Testis (tissue), 5 donors: Measurements from ENCODE around the genes MICALL2 and INTS1.

GRCh38 chr7:1083642-1084067, 4.3 kb upstream of the GPER1 start:
- PRO-cap, 3 experiments: no peak in any of the 3 experiments
- RAMPAGE, long total RNA, 2 experiments: no peak in any of the 2 experiments
- RRBS: no CpG with 5 or more reads among the region's 24 CpGs

DNA sequence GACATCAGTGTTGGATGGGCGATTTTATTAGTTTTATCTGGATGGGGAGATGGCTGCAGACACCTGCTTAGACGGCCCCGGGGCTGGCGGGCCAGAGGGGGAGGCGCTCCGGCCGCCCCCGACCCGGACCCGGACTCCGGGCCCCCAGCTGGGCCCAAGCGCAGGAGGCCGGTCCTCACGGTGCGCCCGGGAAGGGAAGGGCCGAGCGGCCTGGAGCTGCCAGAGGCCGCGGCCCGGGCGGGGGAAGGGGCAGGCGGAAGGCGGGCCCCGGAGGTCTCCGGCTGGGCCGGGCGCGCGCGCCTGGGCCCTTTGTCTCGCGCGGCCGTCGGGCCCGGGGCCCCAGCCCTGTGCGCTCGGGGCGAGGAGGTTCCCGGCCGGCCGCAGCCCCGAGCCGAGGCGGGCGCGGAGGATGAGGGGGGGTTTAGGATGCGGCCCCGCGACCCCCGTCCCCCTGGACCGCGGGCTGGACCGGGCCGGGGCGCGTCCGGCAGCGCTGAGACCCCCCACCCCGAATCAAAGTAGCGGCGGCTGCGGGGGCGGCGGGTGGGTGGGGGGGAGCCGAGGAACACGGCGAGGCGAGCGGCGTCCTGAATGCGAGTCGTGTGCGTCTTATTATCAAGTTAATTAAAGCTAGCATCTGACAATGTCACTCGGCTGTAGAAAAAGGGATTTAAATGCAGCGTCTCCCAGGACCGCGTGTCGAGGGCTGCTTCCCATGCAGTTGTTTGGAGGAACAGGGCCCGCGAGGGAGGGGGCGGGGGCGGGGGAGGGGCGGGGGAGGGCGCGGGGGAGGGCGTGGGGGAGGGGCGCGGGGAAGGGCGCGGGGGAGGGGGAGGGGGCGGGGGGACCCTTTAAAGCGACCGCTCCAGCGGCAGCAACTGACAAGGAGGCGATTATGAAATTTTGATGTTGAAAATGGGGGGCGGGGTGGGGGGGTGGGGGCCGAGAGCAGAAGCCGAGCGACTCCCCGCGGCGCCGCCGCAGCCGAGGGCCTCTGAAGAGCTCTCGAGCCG, 2.9 kb upstream of the UNCX start:
- PRO-cap, 3 experiments: no peak in any of the 3 experiments
- RAMPAGE, long total RNA, 2 experiments: no peak in any of the 2 experiments
- RRBS: 3% methylated on average over 27 of the region's 109 CpGs

GRCh38 chr7:1321179-1321821, 88.6 kb downstream of the UNCX start:
- PRO-cap, 3 experiments: peak in 2 of 3 experiments; most common minus-strand start chr7:1321475 (in 2)
- RAMPAGE, long total RNA, 2 experiments: no peak in any of the 2 experiments
- RRBS: 7% methylated on average over 5 of the region's 25 CpGs

DNA sequence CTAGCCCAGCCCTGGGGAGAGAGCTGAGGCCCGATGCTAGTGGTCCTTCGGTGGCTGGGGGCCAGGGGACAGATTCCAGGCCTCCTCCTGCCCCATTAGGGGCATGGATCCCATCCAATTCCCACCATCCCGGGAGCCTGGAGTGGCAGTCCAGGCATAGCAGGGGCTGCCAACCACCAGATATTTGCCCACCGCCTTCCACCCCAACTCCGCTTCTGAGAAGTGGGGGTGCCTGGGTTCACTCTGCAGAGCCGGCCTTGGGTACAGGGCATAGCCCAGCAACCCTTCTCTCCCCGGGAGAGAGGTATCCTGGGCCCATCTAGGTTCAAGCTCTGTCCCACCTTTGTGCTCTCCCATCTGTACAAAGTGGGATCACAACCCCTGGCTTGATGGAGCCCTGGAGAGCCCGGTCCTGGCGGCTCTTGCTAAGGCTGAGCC, 12.2 kb downstream of the MICALL2 start:
- PRO-cap, 3 experiments: no peak in any of the 3 experiments
- RAMPAGE, long total RNA, 2 experiments: no peak in any of the 2 experiments
- RRBS: 97% methylated on average over 3 of the region's 9 CpGs

DNA sequence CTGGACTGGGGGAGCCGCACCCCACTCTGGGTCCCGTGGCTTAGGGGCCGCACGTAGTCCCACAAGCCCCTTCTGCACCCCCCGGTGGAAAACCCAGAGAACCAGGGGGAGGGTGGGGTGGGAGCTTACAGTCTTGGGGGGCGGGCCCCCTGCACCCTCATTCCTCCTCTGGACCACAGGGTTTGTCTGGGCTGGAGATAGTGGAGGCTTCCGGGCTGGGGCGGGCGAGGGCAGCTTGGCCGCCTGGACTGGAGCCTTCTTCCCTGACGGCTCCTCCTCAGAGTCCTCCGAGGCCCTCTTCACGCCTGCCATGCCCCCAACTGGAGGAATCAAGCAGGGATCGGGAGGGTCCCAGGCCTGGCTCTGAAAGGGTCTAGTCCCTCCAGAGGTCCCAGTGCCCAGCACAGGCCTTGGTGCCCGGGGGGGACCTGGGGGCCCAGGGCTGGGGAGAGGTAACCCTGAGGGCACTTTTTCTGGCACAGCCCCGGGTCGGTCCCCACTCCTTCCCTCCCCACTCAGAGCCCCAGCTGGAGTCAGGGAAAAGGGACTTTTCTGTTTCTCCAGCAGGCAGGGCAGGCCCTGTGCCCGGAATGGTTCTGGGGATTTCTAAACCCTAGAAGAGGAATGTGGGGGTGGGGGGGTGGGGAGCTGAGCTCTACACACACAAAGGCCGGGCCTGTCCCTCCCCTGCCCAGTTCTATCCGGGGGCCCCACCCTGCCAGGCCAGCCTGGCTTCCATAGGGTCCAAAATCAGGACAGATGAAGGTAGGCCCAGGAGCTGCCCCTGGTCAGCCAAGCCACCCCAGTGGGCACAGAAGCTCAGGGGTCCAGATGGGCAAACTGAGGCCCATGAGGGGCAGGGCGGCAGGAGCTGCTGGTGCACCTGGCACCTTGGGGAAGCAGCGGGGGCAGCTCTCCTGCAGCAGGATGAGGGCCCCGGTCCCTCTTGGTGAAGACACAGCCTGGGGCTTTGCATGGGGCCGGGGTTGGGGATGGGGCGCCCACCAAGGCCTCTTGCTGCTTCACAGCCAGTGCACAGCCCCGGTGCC, 11.5 kb downstream of the MICALL2 start:
- PRO-cap, 3 experiments: no peak in any of the 3 experiments
- RAMPAGE, long total RNA, 2 experiments: no peak in any of the 2 experiments
- RRBS: 80% methylated on average over 12 of the region's 26 CpGs

- PRO-cap, 3 experiments: peak in 3 of 3 experiments; most common plus-strand start chr7:1459968 (in 2); most common minus-strand start chr7:1459470 (in 3)
- RAMPAGE, long total RNA, 2 experiments: start-site peak on the plus strand in 2 of 2 experiments, at chr7:1459926-1459946 at its widest, 18 to 34 reads per replicate
- RRBS: 2% methylated on average over 58 of the region's 114 CpGs
Observed at GRCh38 chr7:1459068-1460215, at the start of gene MICALL2. Gene MICALL2 (minus strand): TSS chr7:1459470.

- PRO-cap, 3 experiments: no peak in any of the 3 experiments
- RAMPAGE, long total RNA, 2 experiments: no peak in any of the 2 experiments
- RRBS: no CpG with 5 or more reads among the region's 11 CpGs
Observed at GRCh38 chr7:1466646-1467094, 7.4 kb upstream of the MICALL2 start.

GRCh38 chr7:1503782-1504812, at the start of gene INTS1:
Gene INTS1 (minus strand): TSS chr7:1504389.
- PRO-cap, 3 experiments: peak in 3 of 3 experiments; most common plus-strand start chr7:1504434 (in 3); most common minus-strand start chr7:1504376 (in 3)
- RAMPAGE, long total RNA, 2 experiments: no peak in any of the 2 experiments
- RRBS: 1% methylated on average over 59 of the region's 121 CpGs

DNA sequence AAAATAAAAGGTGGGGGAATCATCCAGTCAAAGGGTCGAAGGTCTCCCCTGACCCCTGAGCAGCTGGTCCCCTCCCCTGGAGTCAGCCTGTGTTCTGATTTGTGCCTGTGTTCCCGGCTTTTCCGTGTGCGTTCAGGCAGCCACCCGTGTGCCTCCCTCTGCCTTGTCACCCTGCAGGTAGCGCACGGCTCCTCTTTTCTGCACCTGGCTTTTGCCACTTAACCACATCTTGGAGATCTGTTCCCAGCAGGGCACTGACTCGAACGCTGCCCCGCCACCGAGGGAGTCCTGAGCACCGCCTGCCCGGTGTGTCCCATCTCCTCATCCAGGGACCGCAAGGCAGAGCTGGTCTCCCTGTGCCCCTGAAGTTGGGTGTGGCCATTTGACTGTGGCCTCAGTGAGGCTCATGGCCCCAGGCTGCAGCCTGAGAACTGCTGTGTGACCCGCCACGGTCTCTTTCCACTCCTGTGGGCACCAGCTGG, 1.5 kb upstream of the INTS1 start:
- PRO-cap, 3 experiments: no peak in any of the 3 experiments
- RAMPAGE, long total RNA, 2 experiments: no peak in any of the 2 experiments
- RRBS: no CpG with 5 or more reads among the region's 16 CpGs

- PRO-cap, 3 experiments: no peak in any of the 3 experiments
- RAMPAGE, long total RNA, 2 experiments: no peak in any of the 2 experiments
- RRBS: 85% methylated on average over 7 of the region's 21 CpGs
Observed at GRCh38 chr7:1523865-1524473, 6.5 kb upstream of the MAFK start.

DNA sequence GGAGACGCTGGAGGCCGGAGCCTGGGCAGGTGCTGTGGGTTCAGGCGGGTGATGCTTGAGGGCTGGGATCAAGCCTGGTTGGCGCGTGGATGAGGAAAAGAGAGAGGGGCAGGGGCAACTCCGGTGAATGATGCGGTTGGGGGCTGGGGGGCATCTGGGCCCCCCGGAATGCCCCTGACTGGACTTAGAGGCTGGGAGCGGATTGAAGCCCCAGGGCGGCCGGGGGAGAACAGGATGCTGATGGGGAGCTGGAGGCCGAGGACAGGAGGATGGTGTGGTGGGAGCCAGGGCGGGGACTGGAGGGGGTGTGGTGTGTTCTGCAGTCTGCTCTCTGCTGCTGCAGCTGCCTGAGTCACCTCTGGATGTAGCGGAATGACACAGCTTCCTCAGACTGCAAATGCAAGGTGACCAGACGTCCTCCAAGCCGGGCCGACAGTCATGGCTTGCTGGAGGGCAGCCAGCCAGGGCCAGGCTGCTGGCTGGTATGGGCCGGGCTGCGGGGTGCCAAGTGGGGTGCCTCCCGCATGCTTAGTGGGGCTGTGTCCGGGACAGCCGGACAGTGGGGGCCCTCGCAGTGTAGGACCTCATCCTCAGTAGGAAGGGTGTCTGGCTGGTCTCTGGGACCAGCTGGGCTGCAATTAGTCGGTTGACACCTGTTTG, 3.3 kb downstream of the MAFK start:
- PRO-cap, 3 experiments: peak in 2 of 3 experiments; most common plus-strand start position 350 of the sequence (in 1); most common minus-strand start position 298 of the sequence (in 2)
- RAMPAGE, long total RNA, 2 experiments: no peak in any of the 2 experiments
- RRBS: 79% methylated on average over 14 of the region's 24 CpGs

GRCh38 chr7:1537867-1538978, 7.7 kb downstream of the MAFK start:
- PRO-cap, 3 experiments: peak in 3 of 3 experiments; most common plus-strand start chr7:1538293 (in 3); most common minus-strand start chr7:1538041 (in 2)
- RAMPAGE, long total RNA, 2 experiments: no peak in any of the 2 experiments
- RRBS: 67% methylated on average over 6 of the region's 65 CpGs

DNA sequence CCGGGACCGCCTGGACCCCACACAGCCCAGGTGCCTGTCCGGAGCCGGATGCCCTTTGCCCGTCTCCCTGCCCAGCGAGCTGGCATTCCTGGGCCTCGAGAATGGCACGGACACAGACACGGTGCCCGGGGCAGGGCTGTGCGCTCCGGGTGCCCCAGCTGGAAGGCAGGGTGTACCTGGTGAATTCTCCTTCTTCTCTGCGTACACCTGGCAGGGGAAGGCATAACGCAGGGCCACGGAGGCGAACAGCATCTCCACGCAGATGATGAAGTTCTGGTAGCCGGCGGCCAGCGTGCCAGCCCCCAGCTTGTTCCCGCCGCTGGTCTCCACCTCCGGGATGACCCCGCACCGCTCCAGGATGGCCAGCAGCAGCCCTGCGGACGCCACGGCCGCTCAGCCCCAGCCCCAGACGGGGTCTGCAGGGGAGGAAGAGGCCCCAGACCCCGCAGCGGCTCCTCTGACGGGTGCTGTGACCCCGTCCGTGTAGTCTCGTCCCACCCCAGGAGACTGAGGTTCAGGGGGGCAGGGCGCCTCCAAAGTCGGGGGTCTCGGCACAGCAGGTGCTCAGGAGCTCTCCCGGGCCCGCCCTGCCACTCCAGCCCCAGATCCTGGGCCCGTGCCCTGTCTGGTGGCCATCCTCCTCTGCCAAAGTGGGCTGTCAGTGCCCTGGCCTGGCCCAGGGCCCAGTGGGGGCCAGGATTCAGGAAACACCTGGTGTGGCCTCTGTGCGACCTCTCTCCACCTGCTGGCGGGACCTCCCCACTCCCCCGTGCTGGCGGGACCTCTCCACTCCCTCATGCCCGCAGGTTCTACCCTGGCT, 8.2 kb downstream of the TMEM184A start:
- PRO-cap, 3 experiments: no peak in any of the 3 experiments
- RAMPAGE, long total RNA, 2 experiments: no peak in any of the 2 experiments
- RRBS: 89% methylated on average over 14 of the region's 47 CpGs

DNA sequence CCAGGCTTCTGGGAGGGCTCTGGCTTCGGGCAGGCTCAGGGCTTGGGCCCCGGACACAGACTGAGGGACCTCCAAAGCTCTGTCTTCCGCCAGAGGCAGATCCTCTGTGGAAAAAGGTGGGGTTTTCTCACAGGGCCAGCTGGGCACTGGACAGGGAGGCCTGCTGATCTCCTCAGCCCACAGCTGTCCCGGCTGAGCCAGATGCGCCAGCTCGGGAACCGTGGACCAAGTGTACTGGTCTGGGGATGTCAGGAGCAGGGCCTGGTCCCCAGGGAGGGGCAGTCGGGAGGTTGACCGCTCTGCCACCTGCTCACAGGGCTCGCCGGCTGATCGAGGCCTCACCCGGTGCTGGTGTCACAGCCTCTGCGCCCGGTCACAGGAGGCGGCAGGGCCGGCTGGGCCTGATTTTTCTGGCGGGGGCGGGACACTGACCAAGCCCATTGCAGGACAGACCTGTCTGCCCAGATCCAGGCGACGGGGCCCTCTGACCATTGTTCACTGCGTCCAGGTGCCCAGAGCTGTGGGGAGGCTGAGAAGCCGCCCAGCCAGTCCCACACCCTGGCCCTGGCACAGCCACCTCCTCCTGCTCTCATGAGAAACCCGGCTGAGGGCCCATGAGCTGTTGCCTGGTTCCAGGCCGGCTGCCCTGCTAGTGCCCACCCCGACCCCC, 2.9 kb upstream of the TMEM184A start:
- PRO-cap, 3 experiments: no peak in any of the 3 experiments
- RAMPAGE, long total RNA, 2 experiments: no peak in any of the 2 experiments
- RRBS: no CpG with 5 or more reads among the region's 26 CpGs

GRCh38 chr7:1566533-1566999, 3.3 kb downstream of the PSMG3 start:
- PRO-cap, 3 experiments: no peak in any of the 3 experiments
- RAMPAGE, long total RNA, 2 experiments: no peak in any of the 2 experiments
- RRBS: no CpG with 5 or more reads among the region's 19 CpGs

GRCh38 chr7:1648120-1648962, 21.7 kb upstream of the ELFN1 start:
- PRO-cap, 3 experiments: no peak in any of the 3 experiments
- RAMPAGE, long total RNA, 2 experiments: no peak in any of the 2 experiments
- RRBS: 41% methylated on average over 14 of the region's 37 CpGs

- PRO-cap, 3 experiments: no peak in any of the 3 experiments
- RAMPAGE, long total RNA, 2 experiments: no peak in any of the 2 experiments
- RRBS: no CpG with 5 or more reads among the region's 17 CpGs
Observed at GRCh38 chr7:1668561-1669045, 1.5 kb upstream of the ELFN1 start.

DNA sequence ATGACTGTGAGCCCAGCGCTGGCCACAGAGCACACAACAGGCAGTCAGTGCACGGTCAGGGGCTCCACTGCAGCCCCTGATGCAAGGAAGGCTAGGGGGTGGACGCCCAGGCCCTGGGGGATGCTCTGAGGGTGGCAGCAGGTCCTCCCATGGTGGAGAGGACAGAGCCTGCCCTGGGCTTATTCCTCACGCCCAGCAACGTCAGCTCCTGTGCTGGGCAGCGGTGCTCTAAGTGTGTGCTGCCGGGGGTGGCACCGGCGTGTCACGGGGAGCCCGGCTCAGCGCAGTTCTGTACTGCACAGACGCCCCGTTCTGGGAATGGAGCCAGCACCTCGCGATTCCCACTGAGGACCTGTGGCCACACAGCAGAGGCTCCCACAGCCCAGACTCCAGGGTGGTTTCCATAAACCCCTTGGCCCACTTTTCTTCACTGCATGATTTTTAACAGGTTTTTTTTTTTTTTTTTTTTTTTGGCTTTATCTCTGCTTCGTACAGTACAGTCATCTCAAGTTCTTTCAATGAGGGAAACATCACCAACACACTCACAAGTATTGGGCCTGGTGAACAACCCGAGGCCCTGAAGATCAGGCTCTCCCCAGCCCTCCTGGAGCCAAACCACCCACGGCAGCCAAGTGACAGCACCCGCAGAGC, 223.0 kb downstream of the MAD1L1 start:
- PRO-cap, 3 experiments: no peak in any of the 3 experiments
- RAMPAGE, long total RNA, 2 experiments: no peak in any of the 2 experiments
- RRBS: no CpG with 5 or more reads among the region's 20 CpGs

- PRO-cap, 3 experiments: no peak in any of the 3 experiments
- RAMPAGE, long total RNA, 2 experiments: no peak in any of the 2 experiments
- RRBS: no CpG with 5 or more reads among the region's 10 CpGs
Observed at GRCh38 chr7:2037945-2038511, 194.7 kb downstream of the MAD1L1 start.

DNA sequence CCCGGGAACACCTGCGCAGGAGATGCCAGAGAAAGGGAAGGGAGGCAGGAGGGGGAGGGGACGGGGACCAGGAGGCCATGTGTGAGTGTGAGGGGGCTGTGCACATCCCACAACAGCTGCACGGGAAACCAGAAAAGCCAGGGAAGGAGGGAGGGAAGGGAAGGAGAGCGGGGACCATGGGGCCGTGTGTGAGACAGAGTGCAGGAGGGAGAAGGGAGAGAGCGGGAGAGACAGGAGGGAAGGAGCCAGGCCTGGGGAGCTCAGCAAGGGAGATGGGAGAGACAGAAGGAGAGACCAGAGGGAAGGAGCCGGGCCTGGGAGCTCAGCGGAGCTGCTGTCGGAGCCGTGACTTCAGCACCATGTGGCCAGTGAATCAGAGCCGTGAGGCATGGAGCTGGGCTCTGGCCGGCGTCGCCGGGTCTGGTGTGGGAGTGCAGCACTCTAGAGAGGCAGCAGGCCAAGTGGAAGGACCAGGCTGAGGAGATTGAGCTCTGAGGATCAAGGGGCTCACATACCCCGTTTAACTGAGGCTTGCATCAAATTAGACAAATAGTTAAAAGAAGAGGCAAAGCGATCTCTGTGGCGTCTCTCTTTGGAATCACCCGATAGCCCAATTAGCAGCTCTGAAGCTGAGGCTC, 150.5 kb downstream of the MAD1L1 start:
- PRO-cap, 3 experiments: no peak in any of the 3 experiments
- RAMPAGE, long total RNA, 2 experiments: no peak in any of the 2 experiments
- RRBS: 49% methylated on average over 5 of the region's 20 CpGs